ENCODE results near the genes BYSL, PPP2R5D and SRF.

- RRBS = 1% methylated on average over 22 of the region's 49 CpGs
These were observed 730 bp downstream of the USP49 start for GRCh38 chr6:41894120-41895169.

DNA sequence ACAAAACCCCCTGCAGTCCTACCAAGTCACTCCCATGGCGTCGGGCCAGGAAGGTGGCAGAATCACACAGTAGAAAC is 118 bp downstream of the MED20 start:
- RRBS = no CpG with 5 or more reads among the region's 2 CpGs

DNA sequence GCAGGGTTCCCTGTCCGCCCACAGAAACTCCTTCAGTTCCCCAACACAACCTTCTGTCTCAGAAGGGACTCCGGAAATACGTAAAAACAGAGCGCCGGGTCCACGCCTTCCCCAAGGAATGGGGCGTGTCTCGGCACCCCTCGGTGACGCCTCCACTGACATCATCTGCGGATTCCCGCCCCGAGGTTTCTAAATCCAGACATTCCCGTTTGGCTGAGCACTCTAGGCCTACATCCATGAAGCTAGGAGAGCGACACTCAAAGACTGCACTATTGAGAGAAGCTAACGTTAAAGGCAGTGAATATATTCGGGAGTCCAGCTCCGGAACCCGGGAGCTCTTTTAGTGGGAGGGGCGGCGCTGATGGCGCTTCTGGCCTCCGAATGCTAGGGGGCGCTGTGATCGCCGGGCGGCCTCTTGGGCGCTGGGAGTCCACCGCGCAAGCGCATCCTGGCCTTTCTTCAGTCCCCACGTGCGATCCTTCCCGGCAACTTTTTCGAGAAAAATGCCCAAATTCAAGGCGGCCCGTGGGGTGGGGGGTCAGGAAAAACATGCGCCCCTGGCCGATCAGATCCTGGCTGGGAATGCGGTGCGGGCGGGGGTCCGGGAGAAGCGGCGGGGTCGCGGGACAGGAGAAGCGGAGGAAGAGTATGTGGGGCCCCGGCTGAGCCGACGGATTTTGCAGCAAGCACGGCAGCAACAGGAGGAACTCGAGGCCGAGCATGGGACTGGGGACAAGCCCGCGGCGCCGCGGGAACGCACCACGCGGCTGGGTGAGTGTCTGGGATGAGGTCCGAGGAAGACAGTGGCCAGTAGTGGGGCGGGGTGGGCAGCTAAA is at the start of gene BYSL:
TSS of gene BYSL (plus strand) at position 440 of the 836 bp plus-strand sequence.
- RRBS = under 1% methylated on average over 21 of the region's 64 CpGs

DNA sequence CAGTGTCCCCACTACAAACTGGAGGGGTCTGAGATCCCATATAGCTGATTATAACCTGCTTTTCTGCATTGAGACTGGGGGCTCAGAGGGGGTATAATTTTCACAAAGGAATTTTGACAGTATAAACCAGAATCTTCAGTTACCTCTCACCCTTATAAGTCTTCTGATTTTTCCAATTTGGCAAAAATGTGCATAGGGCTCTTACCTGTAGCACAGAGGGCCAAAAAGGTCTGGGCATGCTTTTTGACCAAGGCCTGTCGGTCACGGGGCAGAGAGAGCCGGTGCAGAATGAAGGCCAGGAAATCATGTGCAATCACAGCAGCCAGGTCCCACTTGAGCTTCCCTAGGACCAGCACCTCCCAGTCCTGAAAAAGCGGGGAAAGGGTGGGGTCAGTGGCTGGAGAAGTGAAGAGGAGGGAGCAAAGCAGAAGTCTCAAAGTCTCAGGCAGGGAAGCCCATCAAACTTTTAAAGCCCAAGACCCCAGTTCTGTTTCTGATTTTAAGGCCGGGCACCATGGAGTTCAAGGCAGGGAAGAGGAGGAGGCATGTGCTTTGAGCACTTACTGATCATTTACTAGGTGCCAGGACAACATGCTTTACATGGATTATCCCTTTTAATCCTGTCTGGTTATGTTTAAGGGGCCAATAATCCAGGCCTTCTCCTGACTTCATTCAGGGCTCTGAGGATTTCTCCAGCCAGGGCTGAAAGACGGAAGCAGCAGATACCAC is 4.4 kb downstream of the CCND3 start:
- RRBS = no CpG with 5 or more reads among the region's 6 CpGs

DNA sequence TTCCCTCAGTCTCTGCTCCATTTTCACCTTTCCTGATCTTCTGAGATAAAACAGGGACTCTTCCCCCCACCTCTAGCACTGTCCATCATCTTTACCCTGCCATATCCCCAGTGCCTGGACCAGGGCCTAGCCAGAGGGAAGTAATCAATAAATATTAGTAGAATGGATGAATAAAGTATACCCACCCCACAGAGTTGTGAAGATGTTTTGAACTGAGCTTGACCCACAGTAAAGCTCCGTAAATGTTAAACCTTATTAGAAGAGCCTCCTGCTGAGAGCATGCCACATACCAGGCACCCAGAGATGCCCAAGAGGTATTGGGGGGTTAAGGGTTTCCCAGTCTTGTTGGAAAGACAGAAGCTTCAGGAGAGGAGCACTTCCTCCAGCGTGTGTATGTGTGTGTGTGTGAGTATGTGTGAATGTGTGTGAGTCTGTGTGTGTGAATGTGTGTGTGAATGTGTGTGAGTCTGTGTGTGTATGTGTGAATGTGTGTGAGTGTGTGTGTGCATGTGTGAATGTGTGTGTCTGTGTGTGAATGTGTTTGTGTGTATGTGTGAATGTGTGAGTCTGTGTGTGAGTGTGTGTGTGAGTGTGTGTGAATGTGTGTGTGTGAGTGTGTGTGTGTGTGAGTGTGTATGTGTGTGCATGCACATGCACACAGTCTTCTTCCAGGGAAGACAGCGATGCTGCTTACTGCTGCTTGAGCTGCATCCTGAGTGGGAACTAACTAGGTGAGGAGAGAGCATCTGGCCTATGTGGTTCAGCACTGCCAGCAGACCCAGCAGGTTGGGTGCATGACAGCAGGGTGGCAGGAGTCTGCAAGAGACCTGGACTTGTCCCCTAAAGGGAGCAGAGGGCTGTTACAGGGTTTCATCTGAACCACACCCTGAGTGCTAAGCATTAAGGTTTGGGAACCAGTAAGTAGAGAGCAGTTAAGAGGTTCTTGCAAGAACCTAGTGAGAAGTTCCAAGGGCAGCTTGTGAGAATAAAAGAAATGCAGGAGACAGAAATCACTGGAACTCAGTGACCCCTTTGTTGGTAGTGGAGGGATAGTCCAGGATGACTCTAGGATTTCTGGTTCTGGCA is 22.6 kb upstream of the CCND3 start:
- RRBS = no CpG with 5 or more reads among the region's 3 CpGs

DNA sequence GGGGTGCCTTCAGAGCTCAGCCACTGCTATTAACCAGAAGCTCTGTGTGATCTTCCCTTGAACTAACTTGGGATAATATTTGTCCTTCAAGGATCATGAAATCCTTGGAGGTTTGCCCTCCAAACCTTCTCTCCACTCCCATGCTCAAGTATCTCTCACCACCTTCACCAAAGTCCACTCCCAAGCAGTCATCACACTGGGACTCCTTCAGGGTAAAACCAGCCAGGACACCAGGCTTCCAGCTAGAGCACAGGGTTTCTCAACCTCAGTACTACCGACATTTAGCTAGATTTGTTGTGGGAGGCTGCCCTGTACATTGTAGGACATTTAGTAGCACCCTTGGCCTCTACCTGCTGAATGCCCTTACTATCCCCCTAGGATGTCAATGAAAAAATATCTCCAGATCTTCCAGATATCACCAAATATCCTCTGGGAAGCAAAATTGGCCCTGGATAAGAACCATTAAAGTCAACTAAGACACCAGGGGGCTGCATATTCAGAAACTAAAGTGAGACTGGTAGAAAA is 42.6 kb downstream of the TAF8 start:
- RRBS = no CpG with 5 or more reads among the region's 1 CpG

DNA sequence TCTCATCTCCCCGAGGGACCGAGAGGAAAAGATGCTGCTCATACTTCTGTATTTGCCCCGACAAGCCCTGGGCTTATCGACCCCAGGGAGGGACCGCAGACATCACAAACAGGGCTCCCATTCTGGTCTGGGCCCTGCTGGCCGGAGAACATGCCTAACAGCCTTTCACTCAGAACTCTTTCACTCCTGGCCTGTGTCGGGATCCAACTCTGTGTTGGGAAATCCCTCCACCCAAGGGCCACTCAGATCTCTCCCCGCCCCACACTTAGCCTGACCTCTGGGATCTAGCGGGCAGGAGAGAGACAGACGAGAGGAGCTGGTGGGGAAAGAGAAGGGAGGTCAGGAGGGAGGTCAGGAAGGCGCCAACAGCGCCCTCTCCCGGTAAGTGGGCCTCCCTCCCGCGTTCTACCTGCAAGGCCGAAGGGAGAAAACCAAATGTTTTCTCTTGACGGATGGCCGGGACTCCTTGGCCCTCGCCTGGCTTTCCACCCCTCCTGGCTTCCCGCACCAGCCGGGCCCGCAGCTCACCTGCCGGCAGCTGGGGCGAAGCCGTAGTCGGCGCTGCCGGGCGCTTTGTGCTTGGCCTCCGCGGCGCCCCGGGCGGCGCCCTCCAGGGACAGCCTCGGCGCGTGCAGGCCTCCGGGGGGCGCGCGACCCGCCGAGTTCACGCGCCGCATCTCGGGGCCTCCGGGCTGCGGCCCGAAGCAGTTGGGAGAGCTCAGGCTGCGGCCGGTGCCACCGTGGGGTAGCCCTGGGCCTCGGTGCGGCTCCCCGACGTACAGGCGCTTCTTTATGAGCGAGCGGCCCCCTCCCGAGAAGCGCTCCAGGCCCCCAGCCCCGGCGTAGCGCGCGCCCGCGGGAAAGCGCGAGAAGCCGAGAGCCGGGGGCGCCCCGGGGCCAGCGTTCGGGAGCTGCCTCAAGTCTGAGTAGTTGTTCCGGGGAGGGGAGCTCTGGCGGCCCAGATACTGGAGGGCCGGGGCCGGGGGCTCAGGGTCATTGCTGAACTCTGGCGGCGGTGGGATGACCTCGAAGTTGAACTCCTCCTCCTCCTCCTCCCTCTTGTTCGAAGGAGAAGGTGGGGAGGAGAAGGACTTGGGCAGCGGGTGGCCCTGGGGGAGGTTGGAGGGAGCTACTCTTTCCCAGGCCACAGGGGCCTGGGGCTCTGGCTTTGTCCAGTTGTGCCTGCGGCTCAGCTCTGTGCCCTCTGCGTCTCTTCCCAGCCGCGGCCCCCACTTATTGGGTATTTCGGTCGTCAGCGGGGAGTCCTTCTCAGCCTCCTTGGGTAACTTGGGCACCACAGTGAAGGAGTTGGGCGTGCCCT is 38.0 kb downstream of the C6orf132 start:
- RRBS = 7% methylated on average over 47 of the region's 95 CpGs

DNA sequence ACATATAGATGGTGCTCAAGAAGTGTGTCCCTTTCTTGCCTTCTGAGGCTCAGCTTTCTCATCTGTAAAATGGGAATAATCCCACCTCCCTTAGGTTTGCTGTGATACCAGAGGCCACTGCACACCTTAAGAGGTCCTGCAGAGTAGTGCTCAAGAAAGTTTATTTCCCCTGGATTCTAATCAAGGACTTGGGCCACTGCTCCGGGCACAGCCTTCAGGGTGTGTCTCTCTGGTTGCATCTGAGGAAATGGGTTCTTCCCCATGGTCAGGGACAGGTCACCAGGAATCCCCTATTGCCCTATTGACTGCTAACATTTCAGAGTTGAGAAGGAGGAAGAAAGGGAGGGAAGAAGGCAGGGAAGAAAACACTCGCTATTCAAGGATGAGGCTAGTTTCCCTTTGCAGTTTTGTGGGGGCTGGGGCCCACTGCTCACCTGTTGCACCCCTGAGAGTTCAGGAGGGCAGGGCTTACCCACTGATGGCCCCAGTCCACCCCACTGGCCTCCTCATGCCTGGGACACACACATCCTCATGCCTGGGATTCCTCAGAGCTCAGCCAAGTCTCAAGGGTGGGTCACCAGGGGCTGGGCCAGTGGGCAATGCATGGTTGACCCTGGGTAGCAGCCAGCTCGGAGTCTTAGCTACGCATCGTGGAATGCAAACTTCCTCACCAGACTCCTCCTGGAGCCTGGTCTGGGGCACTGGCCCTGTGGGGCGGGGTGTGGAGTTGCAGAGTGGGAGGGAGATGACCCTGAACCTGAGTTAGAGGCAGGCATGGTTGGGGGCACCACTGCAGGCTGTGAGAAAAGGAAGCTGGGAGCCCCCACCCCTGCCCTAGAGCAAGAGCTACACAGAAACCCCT is 21.2 kb downstream of the C6orf132 start:
- RRBS = no CpG with 5 or more reads among the region's 6 CpGs

DNA sequence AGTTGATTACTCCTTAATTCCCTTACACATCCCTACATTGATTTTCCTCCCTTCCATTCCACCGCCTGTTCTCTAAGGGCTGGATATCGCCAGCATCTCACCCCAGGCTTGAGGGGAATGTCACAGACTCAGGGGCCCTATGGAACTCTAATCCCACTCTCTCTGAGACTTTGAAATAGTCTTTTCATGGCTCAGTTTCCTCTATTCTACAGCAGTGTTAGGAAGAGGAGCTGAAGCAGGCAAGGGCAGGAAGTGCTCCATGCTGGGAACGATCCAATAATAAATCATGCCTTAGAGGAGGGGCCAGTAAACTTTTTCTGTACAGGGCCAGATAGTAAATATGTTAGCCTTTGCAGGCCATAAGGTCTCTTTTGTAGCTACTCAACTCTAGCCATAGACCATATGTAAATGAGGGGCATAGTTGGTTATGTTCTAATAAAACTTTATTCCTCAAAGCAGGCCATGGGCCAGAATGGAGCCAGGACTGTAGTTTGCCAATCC is 3.3 kb downstream of the C6orf132 start:
- RRBS = no CpG with 5 or more reads among the region's 3 CpGs

GRCh38 chr6:42367740-42368076 is 84.0 kb downstream of the TRERF1 start:
- RRBS = no CpG with 5 or more reads among the region's 6 CpGs

DNA sequence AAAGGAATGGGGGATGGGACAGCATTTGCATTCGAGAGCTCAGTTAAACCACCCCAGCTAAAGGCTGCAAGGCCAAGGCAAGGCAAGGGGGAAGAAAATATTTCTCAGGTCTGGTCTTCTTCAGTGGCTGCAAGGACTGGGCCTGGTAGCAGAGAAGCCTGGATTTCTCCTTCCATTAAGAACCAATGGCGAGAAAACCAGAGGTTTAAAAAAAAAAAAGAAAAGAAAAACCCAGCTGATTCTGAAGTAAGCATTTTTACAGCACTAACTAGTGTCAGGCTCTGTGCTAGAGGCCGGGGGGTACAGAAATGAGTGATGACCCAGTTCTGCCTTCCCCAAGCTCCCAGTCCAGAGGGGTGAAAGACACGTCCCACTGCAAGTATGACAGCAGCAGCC is 10.3 kb downstream of the TRERF1 start:
- RRBS = no CpG with 5 or more reads among the region's 4 CpGs

- RRBS = no CpG with 5 or more reads among the region's 8 CpGs
These were observed 6.9 kb downstream of the BICRAL start for GRCh38 chr6:42788564-42789433.

GRCh38 chr6:42939139-42940307 is 10.2 kb downstream of the CNPY3 start:
- RRBS = no CpG with 5 or more reads among the region's 15 CpGs

DNA sequence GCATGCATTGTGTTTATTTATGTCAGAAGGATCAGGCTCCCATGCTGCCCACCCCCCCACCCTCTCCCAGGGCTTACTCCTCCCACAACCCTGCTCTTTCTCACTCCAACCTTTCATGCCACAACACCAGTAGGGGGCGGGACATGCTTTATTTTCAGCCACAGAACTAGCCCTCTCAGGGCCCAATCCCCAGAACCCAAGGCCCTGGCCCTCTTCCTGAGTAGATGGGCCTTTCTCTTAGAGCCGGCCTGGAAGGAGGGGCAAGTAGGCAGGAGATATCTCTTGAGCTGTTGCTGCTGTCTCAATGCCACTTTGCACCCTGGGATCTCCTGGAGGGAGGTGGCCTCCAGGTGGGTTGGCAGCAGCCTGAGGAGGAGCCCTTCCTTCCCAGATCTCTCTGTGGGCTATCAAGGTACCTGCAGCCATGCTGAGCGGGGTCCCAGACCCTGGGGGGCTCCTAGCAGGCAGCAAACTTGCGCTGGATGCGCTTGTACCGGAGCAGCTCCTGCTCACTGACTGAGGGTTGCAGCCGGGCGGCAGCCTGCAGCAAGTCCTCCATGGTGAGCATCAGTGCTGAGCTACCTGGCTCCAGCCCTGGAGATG is 3.4 kb downstream of the GNMT start:
- RRBS = no CpG with 5 or more reads among the region's 8 CpGs

DNA sequence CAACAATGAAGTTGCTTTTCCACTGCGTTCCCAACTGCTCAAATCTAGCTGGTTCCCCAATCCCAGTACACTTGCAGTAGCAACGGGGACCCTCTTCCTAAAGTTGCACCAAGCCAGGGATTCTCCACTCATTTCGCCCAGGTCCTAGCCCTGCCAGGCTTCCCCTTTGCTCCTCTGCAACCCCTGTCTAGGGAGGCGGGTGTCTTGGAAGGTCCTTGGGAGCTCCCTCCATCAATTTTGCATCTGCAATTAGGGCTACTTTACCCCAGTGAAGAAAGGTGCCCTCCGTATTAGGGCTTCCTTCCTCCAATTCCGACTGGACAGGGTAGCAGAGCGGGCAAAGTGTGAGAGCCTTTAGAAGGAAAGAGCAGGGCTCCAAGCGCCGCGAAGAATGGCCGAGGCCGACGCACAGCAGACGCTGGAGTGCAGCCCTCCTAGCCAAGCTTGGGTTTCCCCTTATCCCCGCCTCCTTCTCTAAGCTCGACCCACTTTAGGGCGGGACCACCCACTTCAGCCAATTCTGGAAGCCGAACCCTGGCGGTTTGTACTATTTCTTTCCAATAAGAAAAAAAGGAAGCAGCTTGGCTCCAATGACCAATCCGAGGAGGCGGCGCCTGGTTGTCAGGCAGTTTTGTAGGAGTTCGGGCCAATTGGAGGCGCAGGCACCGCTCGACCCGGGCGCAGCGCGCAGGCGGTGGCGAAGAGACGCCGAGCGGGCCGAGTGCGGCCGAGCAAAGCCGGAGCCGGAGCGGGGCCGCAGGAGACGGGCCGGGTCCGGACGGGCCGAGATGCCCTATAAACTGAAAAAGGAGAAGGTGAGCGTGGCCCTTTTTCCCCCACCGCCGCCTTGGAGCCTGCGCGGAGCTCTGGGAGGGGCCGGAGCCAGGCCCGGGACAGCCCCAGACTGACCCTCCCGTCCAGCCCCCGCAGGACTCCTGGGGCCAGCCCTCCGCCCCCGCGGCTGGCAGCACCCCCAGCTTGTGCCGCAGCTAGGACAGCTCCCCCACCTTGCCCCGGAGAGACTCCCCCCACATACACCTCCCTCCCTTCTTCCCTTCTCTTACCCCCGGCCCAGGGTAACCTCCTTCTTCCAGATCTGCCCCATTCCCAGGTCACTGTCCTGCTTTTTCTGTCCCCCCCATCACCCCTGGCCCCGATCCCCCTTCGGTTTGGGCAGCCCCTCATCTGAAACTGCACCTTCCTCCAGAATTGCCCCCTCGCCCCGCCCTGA is at the start of gene PPP2R5D:
TSS of gene PPP2R5D (plus strand) at position 681 of the 1,231 bp plus-strand sequence.
- RRBS = under 1% methylated on average over 16 of the region's 66 CpGs

DNA sequence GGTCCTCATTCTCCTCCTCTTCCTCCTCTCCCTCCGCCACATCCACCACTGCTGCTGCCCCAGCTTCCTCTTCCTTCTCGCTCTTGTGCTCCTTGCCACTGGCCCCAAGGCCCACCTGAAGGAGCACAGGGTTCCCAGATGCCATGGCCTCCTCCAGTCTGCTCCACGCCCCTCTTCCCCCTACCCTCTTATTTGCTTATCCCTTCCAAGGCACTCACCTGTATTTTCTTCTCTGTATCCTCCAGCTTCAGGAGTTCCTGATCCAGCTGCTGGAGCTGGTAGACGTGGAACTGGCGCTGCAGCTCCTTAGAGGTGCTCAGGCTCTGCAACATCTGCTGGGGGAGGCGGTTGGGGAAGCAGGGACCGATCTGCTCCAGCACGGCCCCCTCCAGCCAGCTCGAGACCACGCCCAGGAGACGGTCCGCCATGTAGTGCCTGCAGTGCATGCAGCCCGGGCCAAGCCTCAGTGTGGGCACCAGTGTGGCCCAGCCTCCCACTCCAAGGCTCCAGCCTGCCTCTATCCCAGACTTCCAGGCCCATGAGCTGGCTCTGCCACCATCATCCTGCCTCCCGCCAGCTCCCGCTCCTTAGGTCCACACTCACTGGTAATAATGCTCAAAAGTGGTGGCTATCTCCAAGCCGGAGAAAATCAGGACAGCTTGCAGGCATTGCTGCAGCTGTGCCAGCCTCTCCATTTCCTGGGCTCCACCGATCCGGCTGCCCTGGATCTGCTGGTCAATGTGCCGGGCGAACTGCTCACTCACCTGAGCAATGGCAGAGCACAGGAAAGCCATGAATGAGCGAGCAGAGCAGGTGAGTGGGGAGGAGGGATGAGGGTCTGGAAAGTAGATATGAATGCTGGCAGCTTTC is 13.1 kb downstream of the CUL7 start:
- RRBS = 96% methylated on average over 3 of the region's 21 CpGs

- RRBS = no CpG with 5 or more reads among the region's 19 CpGs
These were observed 1.1 kb downstream of the CUL7 start for GRCh38 chr6:43052366-43053205.

GRCh38 chr6:43058331-43059005 is 766 bp downstream of the MRPL2 start:
- RRBS = no CpG with 5 or more reads among the region's 2 CpGs

- RRBS = no CpG with 5 or more reads among the region's 11 CpGs
These were observed 220 bp downstream of the MRPL2 start for GRCh38 chr6:43059112-43059315.

DNA sequence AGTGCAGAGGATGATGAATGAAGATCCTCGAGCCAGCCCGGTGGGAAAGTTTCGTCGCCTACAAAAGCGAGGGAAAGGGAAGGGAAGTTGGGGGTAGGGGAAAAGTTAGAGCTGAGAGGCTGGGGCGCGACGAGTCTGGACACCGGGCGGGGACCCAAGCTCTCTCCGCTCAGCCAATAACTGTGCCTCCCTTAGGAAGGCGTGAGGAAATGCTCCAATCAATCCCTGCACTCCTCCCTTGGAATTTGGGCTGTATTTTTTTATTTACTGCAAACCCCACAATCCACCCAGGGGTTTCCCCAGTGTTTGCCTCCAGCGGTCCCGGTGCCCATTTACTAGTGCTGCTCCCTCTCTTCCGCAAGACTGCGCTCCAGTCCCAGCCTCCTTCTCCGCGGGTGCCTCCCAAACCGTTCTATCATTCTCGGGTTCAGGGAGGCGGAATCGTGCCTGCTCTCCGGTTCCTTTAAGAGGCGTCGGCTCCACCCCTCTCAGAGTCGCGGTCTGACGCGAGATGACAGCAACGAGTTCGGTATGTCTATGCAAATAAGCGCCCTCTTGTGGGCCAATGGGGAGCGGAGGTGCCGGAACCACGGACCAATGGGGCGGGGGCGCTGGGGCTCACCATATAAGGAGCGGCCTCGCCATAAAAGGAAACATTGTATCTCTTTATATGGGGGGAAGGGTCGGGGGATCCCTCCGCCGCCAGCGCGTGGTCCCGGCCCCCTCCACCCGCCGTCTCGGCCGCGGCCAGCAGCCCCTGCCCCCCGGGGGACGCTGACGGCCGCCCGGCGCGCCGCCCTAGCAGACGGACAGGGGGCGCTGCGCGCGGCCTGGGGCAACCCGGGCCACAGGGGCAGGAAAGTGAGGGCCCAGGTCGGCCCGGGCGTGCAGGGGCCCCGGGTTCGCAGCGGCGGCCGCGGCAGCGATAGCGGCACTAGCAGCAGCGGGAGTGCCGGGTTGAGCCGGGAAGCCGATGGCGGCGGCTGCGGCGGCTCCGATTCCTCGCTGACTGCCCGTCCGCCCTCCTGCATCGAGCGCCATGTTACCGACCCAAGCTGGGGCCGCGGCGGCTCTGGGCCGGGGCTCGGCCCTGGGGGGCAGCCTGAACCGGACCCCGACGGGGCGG is at the start of gene SRF:
TSS of gene SRF (plus strand) at position 652 of the 1,126 bp plus-strand sequence.
- RRBS = 1% methylated on average over 40 of the region's 99 CpGs

Measured in choroid plexus epithelial cell (primary cell).